WTC11 (cell line): ENCODE data around the genes CARD18, GUCY1A2, C11orf87 and ZC3H12C.

- PRO-cap, result no peak
Observed at GRCh38 chr11:103810046-103810493, 226.4 kb upstream of the DDI1 start.

DNA sequence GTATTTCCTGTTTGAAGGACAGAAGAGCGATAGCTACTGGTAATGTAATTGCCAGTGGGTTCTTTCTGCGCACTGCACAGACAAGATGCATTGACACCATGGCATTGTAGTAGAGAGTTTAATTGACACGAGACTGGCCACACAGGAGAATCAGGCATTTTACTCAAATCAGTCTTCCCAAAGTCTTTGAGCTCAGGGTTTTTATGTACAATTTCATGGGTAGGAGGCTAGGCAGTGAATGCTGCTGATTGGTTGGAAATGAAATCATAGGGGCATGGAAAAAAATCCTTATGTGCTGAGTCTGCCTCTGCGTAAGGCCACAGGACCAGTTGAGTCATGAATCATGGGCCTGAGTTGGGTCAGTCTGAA is 273.9 kb downstream of the CASP4 start:
- PRO-cap, result no peak

GRCh38 chr11:105025359-105025855 is 2.4 kb upstream of the CASP5 start:
- PRO-cap, result no peak

GRCh38 chr11:105070029-105070817 is 25.1 kb upstream of the CARD16 start:
- PRO-cap, result no peak

- PRO-cap, result no peak
Observed at GRCh38 chr11:105139562-105139965, at the start of gene CARD18. TSS of gene CARD18 (minus strand) at chr11:105139769.

- PRO-cap, result no peak
Observed at GRCh38 chr11:105142092-105142500, 2.5 kb upstream of the CARD18 start.

GRCh38 chr11:105612808-105613055 is 2.9 kb downstream of the GRIA4 start:
- PRO-cap, result no peak

DNA sequence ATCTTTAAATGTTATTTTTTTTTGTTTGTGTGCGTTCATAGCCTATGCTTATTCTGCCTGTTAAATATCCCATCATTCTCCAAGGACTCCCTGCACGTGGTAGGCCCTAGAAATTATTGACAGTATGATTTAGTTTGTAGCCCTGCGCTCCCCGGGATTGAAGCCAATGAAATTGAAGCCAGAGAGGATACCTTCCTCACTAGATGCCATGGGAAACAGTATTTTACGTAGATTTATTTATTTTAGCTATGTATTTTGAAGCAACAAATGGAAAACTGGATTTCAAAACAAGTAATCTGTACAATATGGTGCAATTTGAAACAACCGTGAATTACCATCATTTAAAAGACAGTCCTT is 743 bp downstream of the AASDHPPT start:
- PRO-cap, result no peak

DNA sequence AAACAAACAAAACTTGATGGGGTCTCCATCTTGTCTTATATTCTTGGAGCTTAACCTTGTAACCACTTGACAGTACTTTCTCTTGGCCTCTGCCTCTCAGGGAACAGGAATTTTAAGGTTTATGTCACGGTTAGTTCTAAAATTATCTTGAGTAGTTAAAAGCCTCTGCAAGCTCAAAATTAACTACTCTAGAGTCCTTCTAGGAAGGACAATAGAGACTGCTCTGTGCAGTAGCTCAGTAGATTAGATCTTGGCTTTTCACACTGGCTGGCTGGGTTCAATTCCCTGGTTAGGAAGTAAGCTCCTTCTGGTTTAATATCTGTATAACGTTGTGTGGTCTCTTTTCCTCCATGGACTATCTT is 109.1 kb downstream of the AASDHPPT start:
- PRO-cap, result no peak

- PRO-cap, result no peak
Observed at GRCh38 chr11:107018258-107018969, at the start of gene GUCY1A2. TSS of gene GUCY1A2 (minus strand) at chr11:107018476.

DNA sequence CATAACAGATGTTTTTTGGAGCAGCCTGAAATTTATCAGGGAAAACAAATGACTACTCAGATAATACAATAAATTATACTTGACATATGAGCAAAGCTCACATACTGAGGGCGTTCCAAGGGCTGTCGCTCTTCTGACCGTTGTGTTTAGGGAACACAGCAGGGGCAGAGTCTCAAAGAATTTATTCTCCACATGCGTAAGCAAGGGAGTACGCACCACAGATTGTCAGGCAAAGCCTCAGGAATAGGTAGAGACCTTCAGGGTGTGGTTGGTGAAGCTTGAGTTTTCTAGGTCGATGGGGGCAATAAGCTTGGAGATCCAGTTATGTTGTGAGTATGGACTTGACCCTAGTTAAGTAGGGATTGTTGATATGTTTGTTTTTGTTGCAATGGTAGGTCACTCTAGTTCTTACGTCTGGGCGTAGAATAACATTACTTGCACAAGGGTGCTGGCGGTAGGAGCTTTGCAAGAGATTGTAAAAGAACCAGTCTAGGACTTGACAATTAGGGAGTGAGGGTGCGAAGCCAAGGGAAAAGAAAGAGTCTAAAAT is 860 bp downstream of the ACAT1 start:
- PRO-cap, result no peak

- PRO-cap, result no peak
Observed at GRCh38 chr11:108123249-108123657, 1.9 kb downstream of the ACAT1 start.

DNA sequence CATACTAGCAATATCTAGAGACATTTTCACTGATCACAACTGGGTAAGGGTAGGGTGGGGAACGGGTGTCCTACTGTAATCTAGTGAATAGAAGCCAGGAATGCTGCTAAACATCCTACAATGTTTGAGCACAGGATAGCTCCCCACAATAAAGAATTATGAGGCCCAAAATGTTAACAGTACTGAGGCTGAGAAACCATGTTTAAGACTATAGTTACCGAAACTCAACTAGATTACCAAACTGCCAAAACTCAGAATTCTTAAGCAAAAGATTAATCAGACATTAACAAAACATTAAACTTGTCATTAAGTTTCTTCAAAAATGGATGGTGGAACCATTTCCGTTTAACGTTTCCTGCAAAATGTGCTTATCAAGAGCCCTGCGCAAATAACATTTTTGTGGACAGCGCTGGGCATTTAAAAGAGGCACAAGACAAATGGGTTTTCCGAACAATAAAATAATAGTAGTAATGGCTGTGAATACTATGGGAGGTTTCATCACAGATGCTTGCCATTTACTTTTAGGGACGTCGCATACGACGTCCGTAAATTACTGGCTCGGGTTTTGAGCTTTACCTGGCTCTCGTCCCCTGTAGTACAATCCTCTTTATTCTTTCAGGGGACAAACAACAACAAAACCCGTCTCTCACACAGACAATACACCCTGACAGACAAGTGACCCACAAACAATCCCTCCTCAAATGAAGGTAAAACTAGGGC is 1.1 kb downstream of the NPAT start:
- PRO-cap, result no peak

DNA sequence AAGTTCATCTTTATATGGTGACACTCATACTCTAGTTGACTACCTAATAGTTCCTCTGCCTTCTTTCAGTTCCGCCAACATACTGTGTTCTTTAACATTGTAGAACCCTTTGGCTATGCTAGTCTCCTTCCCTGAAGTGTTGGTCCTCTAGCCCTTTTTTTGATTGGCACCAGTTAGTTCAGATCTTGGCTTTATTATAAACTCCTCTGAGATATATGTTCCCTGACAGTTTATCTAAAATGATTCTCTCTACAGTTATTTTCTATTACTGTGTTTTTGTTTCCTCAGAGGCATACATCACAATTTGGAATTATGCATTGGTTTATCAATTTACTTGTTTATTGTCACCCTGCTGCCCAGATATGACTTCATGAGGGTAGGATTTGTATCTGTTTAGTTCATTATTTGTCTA is 1.6 kb downstream of the ATM start:
- PRO-cap, result no peak

- PRO-cap, result no peak
Observed at GRCh38 chr11:108733425-108733783, 68.5 kb downstream of the DDX10 start.

DNA sequence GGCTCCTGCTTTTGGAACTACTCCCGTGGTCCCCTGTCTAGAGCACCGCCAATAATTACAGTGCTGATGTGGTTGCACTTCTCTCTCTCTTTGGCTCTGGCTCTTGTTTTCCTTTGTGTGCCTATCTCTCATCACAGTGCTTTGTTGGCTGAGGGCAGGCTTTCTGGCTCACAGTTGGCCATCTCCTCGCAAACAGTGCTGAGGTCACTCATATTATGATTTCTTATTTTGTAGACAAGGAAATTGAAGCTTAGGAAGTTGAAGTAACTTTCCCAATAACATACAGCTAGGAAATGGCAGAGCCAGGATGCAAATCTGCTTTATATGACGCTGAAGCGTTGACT is 192.5 kb downstream of the DDX10 start:
- PRO-cap, result no peak

DNA sequence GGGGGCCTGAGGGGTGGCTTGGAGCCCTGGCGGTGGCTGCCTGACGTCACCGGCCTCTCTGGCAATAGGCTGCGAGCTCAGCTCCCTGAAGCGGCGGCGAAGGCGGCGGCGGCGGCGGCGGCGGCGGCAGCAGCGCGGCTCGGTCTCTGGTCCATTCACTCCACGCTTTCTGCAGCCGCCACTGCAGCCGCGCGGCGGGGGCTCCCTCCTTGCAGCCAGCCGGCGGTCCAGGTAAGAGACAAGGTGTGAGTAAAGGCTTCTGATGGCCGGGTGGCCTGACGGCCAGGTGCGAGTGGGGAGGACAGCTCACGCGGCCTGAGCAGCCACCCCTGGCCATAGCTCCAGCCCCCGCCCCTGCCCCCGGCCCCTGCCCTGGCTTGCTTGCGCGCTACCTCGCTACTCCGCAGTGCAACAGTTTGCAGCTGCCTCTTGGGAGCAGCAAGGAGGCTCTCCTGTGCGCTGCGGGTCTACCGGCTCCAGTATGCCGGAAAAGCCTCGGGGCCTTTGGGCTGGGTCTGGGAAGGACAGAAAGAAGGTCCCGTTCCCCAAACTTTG is at the start of gene C11orf87:
C11orf87 (plus strand) TSS at position 158 of the 555 bp plus-strand sequence.
- PRO-cap, result no peak

DNA sequence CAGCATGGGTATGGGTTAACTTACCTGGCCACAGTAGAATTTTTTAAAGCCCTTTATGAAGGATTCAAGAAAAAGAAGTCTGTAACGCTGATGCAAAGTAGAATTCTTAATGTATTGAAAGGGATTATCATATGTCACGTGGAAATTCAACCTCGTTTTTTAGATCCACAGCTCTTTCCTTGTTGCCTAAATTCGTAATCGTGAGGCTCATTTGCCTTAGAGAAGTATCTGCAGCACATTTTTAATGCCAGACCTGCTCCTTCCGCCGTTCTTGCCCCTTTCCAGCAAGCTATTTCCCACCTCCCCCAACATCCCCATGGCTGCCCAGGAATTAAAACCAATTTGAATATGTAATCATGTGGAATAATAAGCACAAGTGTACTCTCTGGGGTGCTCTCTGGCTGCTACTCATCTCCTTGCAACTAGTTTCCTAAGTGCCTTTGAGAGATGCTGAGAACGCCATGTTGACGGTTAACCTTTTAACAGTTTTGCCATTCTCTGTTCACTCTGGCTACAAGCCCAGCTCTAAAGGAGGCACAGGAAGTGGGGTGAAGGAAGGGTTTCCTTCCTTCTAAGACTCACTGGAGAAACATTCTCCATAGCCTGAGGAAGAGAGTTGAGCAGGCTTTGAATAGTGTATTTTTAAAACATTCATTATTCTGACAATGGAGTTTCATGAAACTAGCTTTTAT is 122.2 kb upstream of the ZC3H12C start:
- PRO-cap, result no peak

- PRO-cap, result bidirectional peak, plus-strand start at chr11:110092799, minus-strand start at chr11:110092665
Observed at GRCh38 chr11:110092442-110093462, at the start of gene ZC3H12C. TSS of gene ZC3H12C (plus strand) at chr11:110093392.

DNA sequence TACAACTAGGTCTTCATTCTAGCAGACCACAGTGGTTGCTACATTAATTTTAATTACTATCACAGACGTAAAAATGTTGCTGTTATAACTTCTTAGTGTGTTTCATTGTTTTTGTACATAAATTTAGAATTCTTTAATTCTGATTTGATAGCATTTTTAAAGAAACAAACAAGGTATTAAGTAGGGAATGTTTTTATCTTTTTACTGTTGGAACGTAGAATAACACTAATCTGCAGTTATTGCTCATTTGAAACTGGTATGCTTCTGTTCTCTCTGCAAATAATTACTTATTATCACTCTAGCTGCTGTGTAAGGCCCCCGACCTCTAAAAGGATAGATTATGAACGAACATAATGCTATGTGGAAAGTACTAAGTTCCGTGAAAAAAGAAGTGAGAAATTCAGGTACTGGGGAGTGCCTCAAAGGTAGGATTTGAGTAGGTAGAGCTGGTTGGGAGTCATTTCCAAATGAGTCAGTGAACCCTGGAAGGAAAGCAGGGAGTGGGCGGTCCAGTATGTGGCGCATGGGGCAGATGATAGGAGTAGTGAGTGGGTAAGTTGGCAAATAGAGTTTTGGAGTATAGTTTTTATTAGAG is 2.2 kb downstream of the ZC3H12C start:
- PRO-cap, result no peak